Foreskin fibroblast (primary cell): ENCODE data around the gene PUS7L.

- RRBS: no CpG with 5 or more reads among the region's 3 CpGs
These were observed 57.8 kb downstream of the GXYLT1 start for GRCh38 chr12:42086623-42087495.

- RRBS: no CpG with 5 or more reads among the region's 1 CpG
These were observed 2.5 kb downstream of the YAF2 start for GRCh38 chr12:42235469-42236052.

- RRBS: no CpG with 5 or more reads among the region's 6 CpGs
These were observed 100.7 kb downstream of the PPHLN1 start for GRCh38 chr12:42426538-42427206.

DNA sequence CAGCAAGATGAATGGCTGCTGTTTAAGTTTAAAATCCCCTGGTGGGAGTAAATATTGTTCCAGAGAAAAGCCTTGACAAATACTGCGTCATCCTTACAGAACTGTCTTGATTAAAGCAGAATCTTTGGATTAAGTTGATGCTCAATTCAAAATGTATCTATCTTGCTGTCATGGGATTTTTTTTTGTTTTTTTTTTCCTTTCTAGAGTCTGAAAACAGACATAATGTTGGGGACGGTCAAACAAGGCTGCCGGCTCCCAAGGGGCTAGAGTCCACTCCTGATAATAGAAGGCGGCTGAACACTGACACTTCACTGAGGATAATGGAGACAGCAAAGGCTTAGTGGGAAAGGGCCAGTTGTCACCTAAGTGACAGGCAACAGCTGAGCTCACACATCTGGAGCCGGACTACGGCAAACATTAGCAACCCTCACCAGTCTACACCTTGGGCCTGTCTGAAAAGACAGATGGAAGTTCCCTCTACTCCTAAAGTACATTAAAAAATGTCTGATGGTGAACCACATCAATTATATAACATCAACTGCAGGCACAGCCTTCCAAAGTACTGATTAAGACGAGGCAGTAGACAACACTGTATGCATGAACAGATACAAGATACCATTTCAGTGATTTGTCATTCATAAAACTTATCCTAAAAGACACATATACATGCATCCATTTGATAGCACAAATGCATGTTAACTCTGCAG, 1.6 kb downstream of the PRICKLE1 start:
- RRBS: no CpG with 5 or more reads among the region's 7 CpGs

DNA sequence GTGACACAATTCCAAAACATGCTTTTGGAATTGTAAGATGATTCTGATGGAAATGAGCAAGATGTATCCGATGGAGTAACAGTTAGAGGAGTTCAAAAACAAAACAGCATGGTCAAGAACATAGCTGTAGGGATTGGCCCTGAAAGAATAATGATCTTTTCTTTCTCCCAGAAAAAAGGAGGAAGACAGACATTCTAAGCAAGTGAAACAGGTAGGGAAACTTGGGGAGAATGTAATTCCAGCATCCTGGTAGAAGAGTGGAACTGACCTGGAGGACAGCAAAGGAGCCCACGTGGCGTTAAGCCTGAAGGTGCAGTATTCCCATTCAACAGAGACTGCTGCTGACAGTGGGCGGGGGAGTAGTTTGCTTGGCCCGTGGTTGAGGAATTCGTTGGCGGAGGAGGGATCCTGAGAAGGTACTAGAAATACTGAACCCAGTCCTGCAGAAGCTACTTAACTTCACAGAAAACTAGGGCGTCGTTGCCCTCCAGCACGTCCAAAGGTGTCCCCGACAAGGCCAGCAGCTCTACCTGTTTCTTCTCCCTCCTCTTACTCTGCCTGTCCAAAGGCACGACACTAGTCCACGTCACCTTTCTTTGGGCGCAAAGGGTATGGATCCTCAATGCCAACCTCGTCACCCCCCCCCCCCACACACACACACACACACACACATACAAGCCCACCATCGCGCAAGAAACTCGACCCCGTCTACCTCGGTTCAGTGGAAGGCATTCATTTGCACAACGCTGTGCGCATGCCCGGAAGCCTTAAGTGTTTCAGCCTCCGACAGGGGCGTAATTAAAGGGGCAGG, at the start of gene PUS7L:
TSS of gene PUS7L (minus strand) at position 773 of the 811 bp plus-strand sequence.
- RRBS: no CpG with 5 or more reads among the region's 25 CpGs

DNA sequence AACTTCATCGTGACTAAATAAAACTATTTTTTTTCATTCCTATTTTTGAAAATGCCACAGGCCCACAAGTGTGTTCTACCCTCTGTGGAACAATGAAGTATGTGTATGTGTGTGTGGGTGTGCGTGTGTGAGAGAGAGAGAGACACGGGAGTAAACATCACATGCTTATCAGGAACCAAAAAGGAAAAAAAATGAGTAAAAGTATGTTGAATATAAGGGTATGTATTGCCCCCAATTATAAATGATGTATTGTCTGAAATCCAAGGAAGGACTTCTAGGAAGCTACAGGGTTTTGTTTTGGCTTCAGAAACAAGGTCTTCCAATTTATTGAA, 769 bp downstream of the TMEM117 start:
- RRBS: no CpG with 5 or more reads among the region's 3 CpGs

DNA sequence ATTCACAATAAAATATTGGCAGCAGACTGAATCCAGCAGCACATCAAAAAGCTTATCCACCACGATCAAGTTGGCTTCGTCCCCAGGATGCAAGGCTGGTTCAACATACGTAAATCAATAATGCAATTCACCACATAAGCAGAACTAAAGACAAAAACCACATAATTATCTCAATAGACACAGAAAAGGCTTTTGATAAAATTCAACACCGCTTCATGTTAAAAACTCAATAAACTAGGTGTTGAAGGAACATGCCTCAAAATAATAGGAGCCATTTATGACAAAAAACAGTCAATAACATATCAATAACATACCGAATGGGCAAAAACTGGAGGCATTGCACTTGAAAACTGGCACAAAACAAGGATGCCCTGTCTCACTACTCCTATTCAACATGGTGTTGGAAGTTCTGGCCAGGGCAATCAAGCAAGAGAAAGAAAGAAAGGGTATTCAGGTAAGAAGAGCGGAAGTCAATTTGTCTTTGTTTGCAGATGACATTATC, 119.0 kb downstream of the TMEM117 start:
- RRBS: no CpG with 5 or more reads among the region's 6 CpGs

GRCh38 chr12:45244511-45245125, 28.7 kb downstream of the ANO6 start:
- RRBS: no CpG with 5 or more reads among the region's 9 CpGs

GRCh38 chr12:45518433-45518904, 211.0 kb upstream of the ARID2 start:
- RRBS: 35% methylated on average over 4 of the region's 8 CpGs

- RRBS: no CpG with 5 or more reads among the region's 4 CpGs
These were observed 549 bp upstream of the SCAF11 start for GRCh38 chr12:45991041-45991205.

DNA sequence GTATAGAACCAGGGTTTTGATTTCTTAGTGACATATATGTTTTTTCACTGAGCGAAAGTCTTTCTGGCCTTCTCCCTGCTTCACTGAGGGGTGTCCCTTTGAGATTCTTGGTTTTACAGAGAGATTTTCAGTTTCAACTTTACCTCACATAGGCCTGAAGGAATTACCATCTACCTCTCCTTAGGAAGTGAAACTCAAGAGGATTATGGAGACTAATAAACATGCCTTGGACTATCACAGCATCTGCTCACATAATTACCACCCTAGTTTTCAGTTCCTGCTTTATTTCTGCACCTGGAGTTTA, 118.3 kb upstream of the SCAF11 start:
- RRBS: no CpG with 5 or more reads among the region's 1 CpG

- RRBS: no CpG with 5 or more reads among the region's 3 CpGs
These were observed 82.0 kb downstream of the SLC38A1 start for GRCh38 chr12:46186647-46187504.

DNA sequence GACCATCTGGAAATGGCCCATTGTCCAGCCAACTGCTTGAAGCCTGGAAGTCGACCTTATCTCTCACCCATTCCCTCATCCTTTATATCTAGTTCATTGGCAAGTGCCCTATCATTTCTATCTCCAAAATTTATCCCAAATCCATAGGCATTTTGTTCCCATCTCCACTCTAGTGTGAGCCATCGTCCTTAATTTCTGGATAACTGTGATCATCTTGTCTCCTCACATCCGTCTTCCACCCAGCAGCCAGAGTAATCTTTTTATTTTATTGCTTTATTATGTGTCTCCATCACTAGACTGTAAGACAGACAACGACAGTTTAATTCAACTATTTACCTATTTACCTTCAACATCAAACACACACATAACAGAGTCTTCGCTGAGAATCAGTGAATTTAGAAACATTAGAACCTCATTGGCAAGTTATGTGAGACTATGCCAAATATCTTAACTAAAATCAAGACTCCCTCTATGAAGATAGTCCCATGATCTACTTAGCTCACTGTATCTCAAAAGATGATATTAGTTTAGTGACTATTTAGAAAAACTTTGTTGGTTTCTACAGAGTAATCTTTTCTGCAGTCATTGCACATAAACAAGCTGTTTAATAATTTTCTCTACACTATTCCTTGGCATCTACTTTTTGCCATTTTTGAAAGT, 55.2 kb downstream of the SLC38A1 start:
- RRBS: no CpG with 5 or more reads among the region's 5 CpGs

- RRBS: no CpG with 5 or more reads among the region's 2 CpGs
These were observed 3.2 kb downstream of the SLC38A1 start for GRCh38 chr12:46265682-46266064.

DNA sequence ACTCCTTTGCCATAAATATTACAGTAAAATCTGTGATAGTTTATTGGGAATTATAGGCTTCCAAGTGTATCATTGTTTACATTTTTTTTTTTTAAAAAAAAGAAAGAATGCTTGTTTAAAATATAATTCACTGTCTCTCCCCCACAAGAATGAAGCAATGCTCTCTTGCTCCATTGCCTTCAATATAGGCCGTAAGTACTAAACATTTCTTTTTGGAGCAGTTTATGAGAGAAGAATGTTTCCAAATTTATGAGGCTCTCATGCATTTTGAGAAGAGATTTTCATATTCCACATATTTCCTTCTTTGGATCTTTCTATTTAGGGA, 20.4 kb downstream of the SLC38A2 start:
- RRBS: no CpG with 5 or more reads among the region's 1 CpG

GRCh38 chr12:46359644-46360436, 12.7 kb downstream of the SLC38A2 start:
- RRBS: no CpG with 5 or more reads among the region's 5 CpGs

DNA sequence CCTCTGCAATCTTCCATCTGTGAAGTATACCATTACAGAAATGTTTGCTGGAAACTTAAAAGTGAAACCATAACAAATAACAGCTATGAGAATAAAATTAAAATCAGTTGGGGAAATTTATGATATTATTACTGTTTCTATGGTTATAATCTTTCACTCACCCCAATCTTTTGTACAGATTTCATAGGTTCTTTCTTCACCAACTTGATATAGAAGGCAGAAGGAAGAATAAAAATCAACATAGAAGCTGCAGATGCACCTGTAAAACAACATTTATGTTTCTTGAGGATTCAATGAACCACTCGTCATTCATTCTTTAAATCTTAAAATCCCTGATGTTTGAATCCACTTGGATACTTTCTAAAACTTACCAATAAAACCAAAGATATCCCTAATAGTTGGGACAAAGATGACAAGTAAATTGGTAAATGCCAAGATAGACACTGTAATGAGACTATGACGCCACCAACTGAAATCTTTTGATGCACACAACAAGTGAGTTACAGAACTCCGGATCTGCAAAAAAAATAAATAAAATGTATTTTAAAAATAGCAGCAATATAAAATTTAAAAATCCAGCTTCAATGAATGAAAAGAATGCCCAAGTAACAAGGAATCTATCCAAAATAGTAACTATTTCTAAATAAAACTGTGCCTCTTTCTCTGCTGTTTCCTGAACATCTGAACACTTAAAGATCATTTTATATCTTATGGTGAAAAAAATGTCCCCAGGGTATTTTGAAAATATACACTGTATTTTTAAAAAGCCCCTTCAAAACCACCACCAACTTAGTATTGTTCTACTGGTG, 10.2 kb downstream of the SLC38A2 start:
- RRBS: no CpG with 5 or more reads among the region's 3 CpGs

GRCh38 chr12:46365875-46366769, 6.5 kb downstream of the SLC38A2 start:
- RRBS: no CpG with 5 or more reads among the region's 7 CpGs

GRCh38 chr12:46367676-46368027, 4.9 kb downstream of the SLC38A2 start:
- RRBS: no CpG with 5 or more reads among the region's 5 CpGs